H4 (cell line): ENCODE measurements around a stretch of chr16.

GRCh38 chr16:14004433-14004940, 66.6 kb upstream of the MRTFB start:
- RAMPAGE, long total RNA, result no peak

GRCh38 chr16:14015768-14016350, 55.3 kb upstream of the MRTFB start:
- RAMPAGE, long total RNA, result no peak

DNA sequence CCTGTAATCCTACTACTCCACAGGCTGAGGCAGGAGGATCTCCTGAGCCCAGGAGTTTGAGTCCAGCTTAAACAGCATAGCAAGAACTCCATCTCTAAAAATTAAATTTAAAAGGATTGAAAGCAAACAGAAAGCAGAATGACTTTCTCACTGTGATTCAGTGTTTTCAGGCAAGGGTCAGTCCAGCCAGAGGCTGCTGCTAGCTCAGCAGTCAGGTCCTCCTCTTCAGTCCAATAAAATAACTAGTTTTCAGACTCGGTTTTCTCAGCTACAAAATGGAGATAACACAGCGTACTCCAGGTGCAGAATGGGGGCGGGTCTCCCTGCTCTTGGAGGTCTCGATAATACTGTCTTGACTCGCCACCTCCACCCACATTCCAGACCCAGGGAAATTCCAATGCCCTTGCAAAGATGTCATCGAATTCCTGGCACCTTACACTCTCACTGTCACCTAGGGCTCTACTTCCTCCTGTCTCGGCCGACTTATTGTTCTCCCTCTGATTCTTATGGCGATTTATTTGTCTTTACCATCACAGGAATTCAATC, 20.6 kb upstream of the MRTFB start:
- RAMPAGE, long total RNA, result no peak

GRCh38 chr16:14128100-14128652, 57.1 kb downstream of the MRTFB start:
- RAMPAGE, long total RNA, result no peak

DNA sequence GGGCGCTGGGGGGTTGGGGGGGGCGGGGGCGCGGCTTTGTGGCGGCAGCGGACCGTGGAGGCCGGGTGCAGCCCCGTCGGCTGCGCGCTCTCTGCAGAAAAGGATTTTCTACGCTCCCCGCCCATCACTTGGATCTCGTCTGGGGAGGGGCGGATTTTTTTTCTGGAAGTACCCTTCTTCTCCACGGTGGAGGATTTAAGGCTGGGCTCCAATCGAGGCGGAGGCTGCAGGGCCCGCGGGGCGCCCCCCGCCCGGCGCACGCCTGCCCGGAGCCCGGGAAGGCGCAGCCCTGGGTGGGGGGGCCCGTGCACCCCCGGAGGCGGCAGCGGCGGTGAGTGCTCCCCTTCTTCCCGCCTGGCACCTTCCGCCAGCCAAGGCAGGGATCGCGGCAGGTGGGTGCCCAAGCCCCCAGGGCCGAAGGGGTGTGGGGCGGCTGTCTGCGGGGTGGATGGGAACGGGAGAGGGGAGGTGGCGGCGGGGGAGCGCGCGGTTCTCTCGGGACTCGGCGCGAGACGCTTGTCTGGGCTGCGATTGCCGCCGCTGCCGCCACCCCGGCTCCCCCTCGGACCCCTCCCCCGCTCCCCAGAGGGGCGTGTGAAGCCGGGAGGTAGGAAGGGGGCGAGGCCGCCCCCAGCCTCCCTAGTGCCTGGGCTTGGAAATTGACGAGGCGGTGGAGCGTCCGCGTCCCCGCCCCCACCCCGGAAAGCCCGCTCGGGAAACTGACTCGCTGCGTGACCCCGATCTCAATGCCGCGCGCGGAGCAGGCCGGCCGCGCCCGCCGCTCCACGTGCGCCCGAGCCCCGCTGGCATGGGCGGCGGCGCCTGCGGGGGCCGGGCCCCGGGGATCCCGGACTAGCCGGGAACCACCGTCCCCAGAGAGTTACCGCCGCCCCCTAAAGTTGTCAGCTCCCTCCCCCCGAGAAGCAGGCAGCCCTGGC, 231.4 kb downstream of the MRTFB start:
- RAMPAGE, long total RNA, result no peak

GRCh38 chr16:14303463-14304408, 232.6 kb downstream of the MRTFB start:
- RAMPAGE, long total RNA, result no peak

GRCh38 chr16:14310368-14311117, 239.4 kb downstream of the MRTFB start:
- RAMPAGE, long total RNA, result no peak

GRCh38 chr16:14486559-14487325, 143.3 kb downstream of the PARN start:
- RAMPAGE, long total RNA, result no peak

- RAMPAGE, long total RNA, result no peak
Measured at GRCh38 chr16:14560417-14560805, 69.6 kb downstream of the PARN start.

DNA sequence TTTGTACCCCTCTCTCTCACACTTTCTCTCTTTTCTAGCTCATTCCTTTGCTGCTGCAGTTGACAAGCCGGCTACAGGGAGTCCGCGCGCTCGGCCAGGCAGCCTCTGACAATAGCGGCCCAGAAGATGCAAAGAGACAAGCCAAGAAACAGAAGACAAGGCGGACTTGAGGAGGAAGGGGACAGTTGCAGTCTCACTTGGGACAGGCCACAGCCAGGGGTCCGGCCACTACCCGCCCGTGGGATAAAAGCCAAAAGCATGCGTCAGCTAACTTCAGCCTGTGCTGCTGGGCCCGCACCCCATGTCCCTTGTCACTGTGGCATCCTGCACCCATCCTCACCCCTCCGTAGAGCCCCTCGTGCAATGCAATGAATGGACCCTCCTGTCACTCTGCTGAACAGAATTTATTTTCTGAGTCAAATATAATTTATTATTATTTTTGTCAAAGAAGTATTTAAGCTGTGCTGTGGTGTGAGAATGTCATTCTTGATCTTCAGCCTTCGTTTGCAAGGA, 41.7 kb upstream of the NPIPA1 start:
- RAMPAGE, long total RNA, result no peak

DNA sequence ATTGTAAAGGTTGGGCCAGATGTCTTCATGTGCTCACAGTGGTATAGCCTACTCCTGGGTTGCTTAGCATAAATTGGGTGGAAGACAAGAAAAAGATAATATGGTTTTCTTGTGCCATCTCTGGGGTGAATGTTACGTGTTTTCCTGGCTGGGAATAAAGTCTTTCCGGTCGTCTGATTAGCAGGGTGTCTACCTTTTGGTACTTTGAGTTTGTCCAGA, 1.5 kb downstream of the PDXDC1 start:
- RAMPAGE, long total RNA, result no peak

GRCh38 chr16:15031503-15032043, 24.3 kb downstream of the NTAN1 start:
- RAMPAGE, long total RNA, result no peak

DNA sequence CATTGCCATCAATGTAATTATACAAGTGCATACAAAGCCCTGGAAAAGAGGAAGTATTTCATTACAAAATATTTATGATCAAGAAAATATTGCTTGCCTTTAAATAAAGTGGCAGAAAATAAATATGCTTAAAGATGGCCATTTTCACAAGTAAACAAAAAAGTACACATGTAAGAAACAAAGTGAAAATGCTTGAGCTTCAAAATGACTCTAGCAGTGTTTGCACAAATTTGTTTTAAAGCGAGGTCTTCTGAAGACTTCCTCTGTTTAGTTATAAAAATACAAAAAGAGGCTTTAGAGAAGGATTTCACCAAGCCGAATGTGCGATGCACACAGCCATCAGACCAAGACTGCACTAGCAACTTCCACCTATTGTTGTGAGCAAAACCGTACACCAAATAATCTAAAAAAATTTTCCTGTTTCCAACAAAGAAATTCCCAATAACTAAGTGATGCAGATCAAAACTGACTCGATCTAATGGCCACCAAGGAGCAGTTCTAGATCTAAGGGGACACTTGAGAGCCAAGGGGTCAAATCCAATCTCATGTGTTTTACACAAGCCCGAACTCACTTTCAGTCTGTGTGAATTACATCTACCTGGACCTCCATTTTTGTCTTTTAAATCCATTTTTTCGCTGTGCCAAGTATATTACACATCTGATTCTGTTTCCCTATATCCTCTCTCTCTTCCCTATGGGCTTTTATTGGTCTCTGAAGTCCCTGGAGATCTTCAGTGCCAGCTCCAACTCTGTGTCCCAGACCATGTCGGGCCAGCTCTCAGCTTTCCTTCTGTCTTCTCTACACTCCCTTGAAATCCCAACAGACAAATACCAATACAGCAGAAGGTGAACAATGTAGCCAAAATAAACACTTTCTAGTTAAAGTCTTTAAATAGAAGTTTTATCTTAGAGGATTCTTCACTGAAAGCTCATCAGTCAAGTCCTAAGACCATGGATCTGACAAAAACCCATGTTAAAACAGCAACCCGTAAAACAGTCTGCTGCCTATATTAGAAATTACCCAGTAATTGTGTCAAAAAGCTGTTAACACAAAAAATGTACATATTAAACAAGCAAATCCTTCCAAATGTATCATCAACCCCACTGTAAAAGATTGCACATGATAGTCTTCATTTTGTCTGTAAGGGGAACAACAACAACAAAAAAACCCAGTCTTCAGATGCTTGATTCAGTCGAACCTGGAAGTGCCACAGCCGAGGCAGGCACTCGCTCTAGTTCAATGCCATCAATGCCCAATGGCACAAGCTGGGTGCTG, 5.0 kb upstream of the NTAN1 start:
- RAMPAGE, long total RNA, result no peak

- RAMPAGE, long total RNA, result no peak
Measured at GRCh38 chr16:15515260-15515602, 80.8 kb downstream of the BMERB1 start.

GRCh38 chr16:15522985-15523522, 88.7 kb downstream of the BMERB1 start:
- RAMPAGE, long total RNA, result no peak

DNA sequence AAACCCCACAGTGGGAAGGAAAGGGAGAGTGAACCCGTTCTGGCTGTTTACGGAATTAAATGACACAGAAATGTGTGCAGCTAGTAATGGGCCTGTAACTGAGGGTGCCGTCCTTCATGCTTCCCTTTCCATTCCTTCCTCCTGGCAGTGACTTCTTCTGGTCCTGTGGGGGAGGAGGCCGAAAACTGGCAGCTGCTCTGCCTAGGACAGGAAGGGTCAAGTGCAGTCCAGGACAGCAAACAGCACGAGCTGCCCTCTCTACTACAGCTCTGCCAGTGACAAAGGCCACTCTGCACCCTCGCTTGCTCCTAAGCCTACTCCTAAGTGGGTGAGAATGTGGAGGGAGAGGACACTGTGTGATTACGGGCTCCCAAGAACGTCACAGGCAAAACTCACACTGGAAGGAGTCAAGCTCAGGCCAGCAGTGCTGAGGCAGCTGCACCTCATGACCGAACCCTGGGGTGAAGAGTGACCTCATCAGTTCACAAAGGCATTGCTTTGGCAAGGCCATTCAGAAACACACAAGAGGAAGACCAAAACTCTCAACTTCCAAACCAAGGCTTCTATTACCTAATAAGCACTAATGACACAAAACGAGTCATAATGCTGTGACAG, 35.3 kb downstream of the MARF1 start:
- RAMPAGE, long total RNA, result no peak

DNA sequence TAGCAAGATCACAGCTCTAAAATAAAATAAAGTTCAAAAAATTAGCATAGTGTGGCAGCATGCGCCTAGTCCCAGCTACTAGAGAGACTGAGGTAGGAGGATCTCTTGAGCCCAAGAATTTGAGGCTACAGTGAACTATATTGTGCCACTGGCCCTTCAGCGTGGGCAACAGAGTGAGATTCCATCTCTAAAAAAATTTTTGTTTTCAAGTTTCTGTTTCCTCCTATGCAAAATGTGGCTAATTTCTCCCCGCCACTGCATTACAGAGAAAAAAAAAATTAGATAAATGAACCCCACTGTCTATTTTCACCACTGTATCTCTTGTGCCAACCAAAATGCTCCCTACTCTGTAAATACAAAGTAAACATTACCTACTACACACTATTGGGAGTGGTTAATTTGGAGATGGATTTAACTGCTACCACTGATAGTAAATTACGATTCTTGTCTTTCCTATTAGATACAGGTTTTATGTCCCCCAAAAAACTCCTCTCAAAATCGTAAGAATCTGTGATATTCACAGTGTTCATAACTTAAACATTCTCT, 2.0 kb downstream of the MARF1 start:
- RAMPAGE, long total RNA, result no peak

DNA sequence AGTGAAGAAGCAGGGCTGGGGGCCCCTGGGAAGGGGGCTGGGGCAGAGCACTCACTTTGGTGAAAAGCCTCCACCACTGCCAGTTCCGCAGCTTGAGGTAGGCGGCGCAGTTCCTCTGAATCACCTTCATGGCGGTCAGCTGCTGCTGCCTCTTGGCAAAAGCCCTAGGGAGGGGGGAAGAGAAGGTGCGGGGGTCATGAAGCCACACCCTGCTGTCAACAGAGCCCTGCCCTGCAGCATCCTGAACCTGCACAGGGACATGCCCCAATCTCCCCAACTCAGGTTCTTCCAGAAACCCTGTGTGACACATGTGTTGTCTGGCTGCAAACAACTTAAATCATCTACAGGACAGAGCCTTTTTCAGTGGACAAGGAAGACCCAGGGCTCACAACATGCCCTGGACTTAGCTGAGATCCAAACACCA, 95.0 kb downstream of the NDE1 start:
- RAMPAGE, long total RNA, result no peak

- RAMPAGE, long total RNA, result no peak
Measured at GRCh38 chr16:15908046-15908578, 19.7 kb upstream of the CEP20 start.

DNA sequence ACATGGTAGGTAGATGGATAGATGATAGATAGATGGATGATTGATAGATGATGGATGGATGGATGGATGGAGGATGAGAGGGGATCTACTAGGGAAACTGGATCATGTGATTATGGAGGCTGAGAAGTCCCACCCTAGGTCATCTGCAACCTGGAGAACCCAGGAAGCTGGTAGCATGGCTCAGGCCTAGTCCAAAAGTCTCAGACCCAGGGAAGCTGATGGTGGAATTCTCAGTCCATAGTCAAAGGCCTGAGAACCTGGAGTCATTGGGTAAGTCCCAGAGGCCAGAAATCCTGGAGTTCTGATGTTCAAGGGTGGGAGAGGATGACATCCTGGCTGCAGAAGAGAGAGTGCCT, 88.7 kb downstream of the ABCC1 start:
- RAMPAGE, long total RNA, result no peak